Left cardiac atrium (tissue), 1 donor: ENCODE measurements around the gene LIPI.

- PRO-cap: unidirectional peak, minus-strand start at chr21:5101917
Observed at GRCh38 chr21:5101655-5102154, 5419.7 kb upstream of the TPTE start.

- PRO-cap: no peak
Observed at GRCh38 chr21:5127306-5127524, 5394.2 kb upstream of the TPTE start.

- PRO-cap: no peak
Observed at GRCh38 chr21:6499048-6499440, 4022.3 kb upstream of the TPTE start.

- PRO-cap: no peak
Observed at GRCh38 chr21:8815145-8815950, 1706.0 kb upstream of the TPTE start.

GRCh38 chr21:8991937-8992922 lies 1529.2 kb upstream of the TPTE start:
- PRO-cap: no peak

DNA sequence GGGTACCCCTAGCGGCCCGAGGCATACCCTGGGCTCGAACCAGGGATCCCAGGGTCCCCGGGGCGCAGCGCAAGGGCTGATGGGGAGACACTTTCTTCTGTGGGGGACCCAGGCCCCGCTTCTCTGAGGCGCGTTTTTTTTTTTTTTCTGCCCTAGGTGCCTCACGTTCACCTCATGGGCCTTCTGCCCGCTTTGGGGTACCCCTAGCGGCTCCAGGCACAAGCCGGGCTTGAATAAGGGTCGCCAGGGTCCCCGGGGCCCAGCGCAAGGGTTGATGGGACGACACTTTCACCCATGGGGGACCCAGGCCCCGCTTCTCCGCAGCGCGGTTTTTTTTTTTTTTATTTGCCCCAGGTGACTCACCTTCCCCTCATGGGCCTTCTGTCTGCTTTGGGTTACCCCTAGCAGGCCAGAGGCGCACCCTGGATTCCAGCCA lies 1483.4 kb upstream of the TPTE start:
- PRO-cap: no peak

GRCh38 chr21:14210672-14211240 lies at the start of gene LIPI:
LIPI (minus strand) TSS chr21:14210955.
- PRO-cap: no peak

DNA sequence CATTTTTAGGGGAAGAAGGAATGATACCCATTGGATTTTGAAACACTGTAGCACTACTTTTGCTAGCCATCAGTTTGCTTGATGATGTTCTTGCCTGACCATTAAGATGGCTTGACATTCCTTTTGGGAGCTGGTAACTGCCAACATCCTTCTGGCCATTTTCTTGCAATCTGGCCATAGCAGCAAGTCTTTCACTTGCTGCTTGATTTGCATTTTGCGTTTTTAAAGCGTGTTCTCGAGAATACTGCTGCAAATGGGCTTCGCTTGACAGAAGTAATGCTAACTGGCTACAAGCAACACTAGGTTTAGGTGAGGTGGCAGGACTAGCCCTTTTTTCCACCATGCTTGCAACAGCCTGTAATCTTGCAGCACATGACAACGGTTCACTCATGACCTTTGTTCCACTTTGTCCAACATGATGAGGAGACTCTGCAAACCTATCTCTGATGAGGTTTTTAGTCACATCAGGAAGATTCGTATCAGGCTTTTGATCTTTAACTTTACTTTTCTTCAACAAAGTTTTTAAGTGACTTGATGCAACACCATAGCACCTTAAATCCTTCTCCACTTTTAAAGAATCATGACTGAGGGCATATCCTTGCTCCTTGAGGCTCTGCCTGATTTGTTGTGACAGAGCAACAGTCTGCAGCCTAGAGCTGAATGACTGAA lies 97.6 kb downstream of the NRIP1 start:
- PRO-cap: no peak

- PRO-cap: no peak
Observed at GRCh38 chr21:14989187-14990043, 75.4 kb downstream of the NRIP1 start.

- PRO-cap: no peak
Observed at GRCh38 chr21:15055570-15055926, 9.3 kb downstream of the NRIP1 start.

- PRO-cap: no peak
Observed at GRCh38 chr21:15224317-15224989, 159.7 kb upstream of the NRIP1 start.

GRCh38 chr21:15797719-15798057 lies 67.9 kb downstream of the USP25 start:
- PRO-cap: no peak

DNA sequence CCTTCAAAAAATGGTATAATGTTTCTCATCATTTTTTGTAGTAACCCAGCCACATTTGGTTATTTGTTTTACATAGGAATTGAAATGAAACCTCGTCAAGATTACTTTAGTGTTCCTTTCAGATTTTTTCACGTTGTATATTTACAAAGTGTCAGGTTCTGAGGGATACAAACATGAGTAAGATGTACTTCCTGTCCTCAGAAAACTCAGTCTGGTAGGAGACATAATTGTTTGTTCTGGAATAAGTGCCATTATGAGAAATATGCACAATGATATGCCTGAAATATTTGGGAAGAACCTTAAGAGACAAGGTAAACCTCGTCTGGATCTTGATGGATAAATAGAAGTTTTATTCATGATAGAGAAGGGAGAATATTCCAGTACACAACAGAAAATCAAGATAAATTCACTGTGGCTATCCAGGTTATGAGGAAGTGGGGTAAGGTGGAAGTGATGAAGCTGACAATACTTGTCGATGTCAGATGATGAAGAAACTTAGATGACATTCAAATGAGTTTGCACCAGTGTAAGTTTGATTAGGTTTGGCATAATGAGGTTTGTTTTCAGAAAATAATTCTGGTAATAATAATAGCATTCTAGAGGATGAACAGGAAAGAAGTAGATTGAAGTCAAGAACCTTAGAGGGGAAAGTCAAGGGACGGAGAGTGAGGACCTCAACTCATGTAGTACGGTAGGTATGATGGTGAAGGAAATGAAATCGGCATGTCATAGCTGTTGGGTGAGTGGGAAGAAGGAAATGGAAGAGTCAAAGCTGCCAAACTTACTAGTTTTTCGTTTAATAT lies 145.7 kb downstream of the USP25 start:
- PRO-cap: no peak

- PRO-cap: no peak
Observed at GRCh38 chr21:16070195-16070703, 340.5 kb downstream of the USP25 start.

- PRO-cap: no peak
Observed at GRCh38 chr21:16280662-16281121, 550.9 kb downstream of the USP25 start.

DNA sequence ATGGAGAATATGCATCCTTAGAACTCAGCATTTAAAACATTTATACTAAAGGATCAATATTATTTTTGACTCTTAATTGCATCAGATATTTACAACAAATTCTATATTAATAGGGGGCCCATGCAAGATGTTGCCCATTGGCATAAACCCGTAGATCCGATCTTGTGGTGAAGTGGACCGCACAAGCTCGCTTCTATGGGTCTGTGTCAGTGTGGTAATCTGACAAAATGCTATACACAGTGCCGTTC lies 809.1 kb downstream of the USP25 start:
- PRO-cap: no peak

DNA sequence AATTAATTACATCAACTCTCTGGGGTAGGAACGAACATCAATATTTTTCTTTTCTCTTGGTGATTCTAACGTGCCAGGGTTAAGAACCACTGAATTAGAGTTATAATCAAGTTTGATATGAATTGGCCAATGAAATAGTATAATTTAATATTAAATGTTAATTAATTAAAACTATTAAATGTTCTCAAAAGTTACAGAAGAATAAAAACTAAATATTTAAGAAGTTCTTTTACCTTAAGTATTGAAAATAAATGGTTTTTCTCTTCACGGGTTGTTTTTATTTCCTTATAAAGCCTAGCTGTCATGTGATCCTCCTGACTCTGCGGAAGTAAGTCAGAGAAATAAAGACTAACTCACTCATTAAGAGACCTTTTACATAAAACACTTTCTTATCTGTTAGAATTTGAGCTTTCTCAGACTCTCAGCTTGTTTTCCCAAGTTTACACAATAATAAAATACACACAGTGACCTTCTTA lies 45.7 kb upstream of the CXADR start:
- PRO-cap: no peak

- PRO-cap: no peak
Observed at GRCh38 chr21:17613441-17613727, 683 bp upstream of the BTG3 start.

DNA sequence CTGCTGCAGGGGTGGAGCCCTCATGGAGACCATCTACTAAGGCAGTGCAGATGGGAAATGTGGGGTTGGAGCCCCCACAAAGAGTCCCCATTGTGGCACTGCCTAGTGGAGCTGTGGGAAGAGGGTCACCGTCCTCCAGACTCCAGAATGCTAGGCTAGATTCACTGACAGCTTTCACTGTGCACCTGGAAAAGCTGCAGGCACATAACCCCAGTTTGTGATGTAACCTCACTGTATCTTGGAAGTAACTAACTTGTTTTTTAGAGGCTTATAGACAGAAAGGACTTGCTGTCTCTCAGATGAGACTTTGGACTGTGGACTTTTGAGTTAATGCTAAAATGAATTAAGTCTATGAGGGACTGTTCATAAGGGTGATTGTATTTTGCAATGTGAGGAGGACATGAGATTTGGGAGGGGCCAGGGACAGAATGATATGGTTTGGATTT lies 10.7 kb downstream of the C21orf91 start:
- PRO-cap: no peak

- PRO-cap: bidirectional peak, plus-strand start at chr21:17819689, minus-strand start at chr21:17819356
Observed at GRCh38 chr21:17819539-17819907, 367 bp upstream of the C21orf91 start.